Cardiac ventricle fibroblast (primary cell): ENCODE measurements around a stretch of chr9.

- RAMPAGE, long total RNA: no peak
These were observed 168.0 kb downstream of the CDK5RAP2 start for GRCh38 chr9:120411797-120412563.

- RAMPAGE, long total RNA: no peak
These were observed 147.5 kb downstream of the CDK5RAP2 start for GRCh38 chr9:120432450-120432921.

DNA sequence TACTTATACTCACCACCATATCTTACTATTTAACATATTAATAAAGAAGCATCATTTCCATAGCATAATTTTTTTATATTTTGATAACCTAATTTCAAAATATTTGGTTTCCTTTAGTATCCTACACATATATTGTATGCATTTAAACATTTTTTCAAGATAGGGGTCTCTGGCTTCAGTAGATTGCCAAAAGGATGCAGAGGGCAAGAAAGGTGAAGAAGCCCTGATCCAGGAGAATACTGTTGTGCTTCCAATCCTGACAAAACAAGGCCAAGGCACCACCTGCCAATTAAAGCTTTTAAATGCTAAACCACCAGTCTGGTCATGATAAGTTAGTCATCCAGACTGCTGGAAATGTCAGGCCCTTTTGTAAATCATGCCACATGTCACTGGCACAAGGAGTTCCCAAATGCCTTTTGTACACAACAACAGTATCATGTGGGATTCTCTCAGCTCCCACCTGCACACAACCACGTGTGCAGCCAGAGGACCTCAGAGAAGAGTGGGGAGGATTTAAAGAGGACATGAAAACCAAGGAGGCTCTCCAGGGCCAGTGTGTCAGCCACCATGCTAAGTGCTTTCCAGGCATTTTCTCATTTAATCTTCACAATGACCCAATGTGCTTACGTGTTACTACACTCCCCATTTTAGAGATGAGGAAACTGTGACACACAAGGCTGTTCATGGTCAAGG, 99.3 kb downstream of the CDK5RAP2 start:
- RAMPAGE, long total RNA: no peak

GRCh38 chr9:120528504-120528968, 51.4 kb downstream of the CDK5RAP2 start:
- RAMPAGE, long total RNA: no peak

GRCh38 chr9:120529859-120530483, 50.0 kb downstream of the CDK5RAP2 start:
- RAMPAGE, long total RNA: no peak

DNA sequence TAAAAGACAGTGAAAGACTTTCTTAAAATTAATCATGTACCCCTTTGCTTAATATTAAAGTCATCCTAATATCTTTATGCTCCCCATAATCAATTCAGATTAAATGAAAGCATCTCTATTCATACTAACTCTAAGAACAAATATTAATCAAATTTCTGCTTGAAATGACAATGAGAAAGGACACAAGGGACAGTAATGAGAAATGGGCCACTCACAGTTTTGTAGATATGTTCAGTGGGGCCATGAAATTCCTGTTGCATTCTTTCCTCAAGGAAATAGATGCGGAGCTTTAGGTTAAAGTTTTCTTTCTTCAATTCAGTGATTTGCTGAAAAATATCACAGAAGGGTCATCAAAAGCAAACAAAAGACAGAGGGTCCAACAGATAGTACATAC, 29.4 kb downstream of the CDK5RAP2 start:
- RAMPAGE, long total RNA: no peak

GRCh38 chr9:120563073-120563612, 16.8 kb downstream of the CDK5RAP2 start:
- RAMPAGE, long total RNA: no peak

GRCh38 chr9:120712108-120712809, 2.0 kb downstream of the MEGF9 start:
- RAMPAGE, long total RNA: no peak

GRCh38 chr9:120852175-120852868, 9.6 kb upstream of the PSMD5 start:
- RAMPAGE, long total RNA: no peak

DNA sequence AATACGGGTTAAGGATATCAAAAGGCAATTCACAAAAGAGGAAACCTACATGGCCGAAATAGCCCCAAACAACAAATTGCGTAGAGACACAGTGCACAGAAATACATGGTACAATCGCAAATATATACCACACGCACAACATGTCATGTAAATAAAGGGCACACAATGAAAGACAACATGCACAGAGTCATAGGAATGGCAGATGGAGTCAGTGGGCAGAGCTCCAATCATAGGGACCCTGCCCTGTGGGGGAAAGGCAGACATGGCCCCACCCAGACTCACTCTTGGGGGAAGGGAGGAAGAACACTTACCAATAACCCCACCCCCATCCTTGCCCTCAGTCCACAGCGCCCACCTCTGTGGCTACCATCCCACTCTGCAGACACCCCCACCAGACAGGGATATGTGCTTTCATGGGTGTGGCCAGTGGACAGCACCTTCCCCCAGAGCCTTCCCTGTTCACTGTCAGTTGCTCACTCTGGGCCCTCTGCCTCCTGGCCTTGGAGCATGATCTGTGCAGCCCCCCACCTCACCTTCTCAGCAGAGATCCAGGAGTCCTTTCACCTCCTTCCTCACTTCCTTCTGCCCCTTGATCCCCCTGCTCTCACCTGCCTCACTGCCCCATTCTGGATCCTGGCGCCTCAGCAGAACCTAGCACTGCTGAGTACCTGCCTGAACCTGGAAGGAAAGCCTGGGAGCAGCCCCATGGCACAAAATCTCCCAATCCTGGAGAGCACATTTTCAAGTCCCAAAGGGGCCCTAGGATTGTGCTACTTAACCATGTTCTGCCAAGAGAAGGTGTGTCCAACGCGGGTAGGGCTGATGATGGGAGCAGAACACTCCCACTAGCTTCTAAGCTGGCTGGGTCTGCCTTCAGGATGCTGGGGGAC, 1.3 kb upstream of the PHF19 start:
- RAMPAGE, long total RNA: no peak

- RAMPAGE, long total RNA: no peak
These were observed 429 bp upstream of the TRAF1 start for GRCh38 chr9:120927028-120927422.

DNA sequence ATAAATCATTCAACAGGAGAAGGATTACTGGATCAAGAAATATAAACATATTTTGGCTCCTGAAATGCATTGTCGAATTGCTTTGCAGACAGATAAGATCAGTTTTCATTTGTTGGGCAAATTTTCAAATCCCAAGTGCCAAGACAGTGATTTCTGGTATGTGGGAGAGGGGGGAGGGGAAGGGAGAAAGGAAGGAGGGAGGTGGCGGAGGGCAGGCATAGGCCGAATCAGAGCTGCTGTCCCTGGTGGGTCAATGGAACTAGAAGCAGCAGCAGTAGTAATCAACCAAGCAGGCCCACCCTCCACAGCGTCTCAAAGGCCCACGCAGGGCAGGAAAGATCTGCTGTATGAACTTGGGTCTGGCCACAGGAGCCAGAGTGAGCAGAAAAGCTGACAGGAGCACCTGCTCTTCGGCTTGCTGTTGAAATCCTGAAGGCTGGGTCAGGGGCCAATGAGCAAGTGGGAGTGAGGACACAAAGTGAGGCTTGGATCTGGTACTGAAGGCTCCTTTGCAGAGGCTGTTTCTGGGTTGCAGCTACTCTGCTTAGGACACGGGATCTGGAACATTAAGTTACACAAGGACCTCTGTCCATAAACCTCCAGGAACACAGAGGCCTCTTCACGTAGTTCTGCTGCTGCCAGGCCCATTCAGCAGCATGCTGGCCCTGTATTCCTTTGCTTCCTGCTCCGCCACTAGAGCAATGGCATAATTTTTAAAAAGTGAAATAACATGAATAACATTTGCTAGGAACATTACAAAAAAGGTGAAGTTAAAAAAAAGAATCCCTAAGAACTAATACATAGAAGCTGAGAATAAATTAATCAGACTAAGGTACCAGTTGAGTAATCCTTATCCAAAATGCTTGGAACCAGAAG, 16.0 kb upstream of the TRAF1 start:
- RAMPAGE, long total RNA: no peak

GRCh38 chr9:121113228-121113915, 38.6 kb downstream of the CNTRL start:
- RAMPAGE, long total RNA: no peak

DNA sequence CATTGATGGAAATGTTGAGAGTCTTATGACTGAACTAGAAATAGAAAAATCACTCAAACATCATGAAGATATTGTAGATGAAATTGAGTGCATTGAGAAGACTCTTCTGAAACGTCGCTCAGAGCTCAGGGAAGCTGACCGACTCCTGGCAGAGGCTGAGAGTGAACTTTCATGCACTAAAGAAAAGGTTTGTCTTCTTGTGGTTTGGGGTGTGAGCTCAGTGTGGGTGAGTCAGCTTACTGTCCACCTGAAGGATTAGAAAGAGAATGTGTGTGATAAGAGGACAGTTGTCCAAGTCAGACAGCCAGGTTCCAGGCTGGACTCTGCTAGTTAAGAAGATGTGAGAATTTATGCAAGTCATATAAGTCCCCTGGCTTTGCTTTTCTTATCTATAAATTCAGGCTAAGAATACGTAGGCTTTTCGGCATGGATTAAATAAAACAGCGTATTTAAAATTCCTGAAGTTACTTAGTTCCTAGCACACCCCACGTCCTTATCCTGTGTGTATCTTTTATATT, 46.9 kb downstream of the RAB14 start:
- RAMPAGE, long total RNA: no peak

- RAMPAGE, long total RNA: no peak
These were observed 31.7 kb downstream of the GSN start for GRCh38 chr9:121299366-121300441.

DNA sequence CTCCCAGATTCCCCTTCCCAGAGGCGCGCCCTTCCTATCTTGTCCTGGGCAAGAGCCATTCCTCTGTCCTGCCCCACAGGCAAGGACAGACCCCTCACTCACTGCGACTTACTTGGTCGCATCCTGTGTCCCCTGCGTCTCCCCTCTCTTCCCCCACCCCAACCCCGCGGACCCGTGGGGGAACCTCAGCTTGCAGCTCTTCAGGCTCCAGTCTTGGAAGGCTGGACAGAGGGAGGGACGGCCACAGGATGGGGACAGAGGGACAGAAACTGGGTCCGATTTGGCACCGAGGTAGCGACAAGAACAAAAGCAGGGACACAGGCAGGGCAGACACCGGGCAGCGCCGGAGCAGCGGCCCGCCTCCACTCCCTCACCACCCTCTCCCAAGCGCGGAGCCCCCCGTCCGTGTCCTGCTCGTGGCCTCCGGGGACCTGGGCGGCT, 430 bp downstream of the GGTA1 start:
- RAMPAGE, long total RNA: no peak

DNA sequence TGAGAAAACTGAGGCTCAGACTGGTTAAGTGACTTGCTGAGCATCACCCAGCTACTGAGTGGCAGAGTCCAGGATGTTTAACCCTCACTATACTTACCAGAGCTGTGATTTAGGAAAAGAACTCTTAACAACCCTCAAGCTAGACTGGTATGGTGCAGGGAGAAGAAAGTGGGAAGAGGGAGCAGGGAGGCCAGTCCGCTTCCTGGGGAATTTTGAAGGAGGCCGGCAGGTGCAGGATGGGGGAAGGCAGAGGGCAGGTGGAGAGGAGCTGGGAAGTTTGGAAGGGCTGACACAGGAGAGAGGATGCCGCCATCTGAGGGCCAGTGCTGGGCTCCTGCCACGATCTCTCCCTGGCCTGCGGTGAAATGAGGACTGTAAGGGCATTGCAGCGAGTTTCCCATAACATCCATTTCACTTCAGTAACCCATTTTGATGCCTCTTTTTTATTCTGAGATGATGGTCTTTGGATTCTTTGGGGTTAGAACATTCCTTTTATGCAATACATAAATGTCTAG, 8.9 kb downstream of the DAB2IP start:
- RAMPAGE, long total RNA: no peak

GRCh38 chr9:121699658-121700699, 48.5 kb downstream of the DAB2IP start:
- RAMPAGE, long total RNA: no peak

DNA sequence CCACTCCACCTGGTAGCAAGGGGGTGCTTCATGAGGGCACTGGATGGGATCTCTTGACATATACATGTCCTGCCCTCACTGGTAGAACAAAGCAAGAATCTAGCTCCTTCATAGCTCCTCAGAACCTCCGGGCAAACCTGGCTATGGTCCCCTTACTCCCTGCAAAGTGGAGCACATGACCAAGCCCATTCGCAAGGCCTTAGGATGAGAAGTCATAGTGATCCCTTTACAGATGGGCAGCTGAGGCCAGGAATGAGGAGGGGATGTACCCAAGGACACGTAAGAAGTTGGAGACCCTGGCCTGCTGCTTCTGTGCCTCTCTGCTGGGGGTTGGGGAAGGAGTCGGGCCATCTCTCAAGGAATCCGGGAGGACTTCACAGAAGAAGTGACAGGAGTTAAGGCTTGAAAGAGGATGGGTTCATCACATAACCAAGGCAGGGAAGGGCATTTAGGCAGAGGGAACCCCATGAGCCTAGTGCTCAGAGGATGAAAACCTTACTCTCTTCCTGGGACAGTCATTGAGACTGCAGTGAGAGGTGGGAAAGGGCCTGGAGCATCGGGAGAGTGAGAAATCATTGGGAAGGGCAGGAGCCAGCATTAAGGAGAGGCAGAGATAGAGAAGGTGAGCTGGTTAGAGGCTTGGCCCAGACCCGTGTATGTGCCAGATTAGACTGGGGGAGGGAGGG, 67.7 kb downstream of the DAB2IP start:
- RAMPAGE, long total RNA: no peak

GRCh38 chr9:121734837-121735732, 83.7 kb downstream of the DAB2IP start:
- RAMPAGE, long total RNA: no peak